HGPS cell (cell line): ENCODE measurements around a stretch of chr13.

- RRBS, result no CpG with 5 or more reads among the region's 39 CpGs
Observed at GRCh38 chr13:114115148-114116104, 17.0 kb downstream of the RASA3 start.

GRCh38 chr13:114122129-114122675 lies 10.2 kb downstream of the RASA3 start:
- RRBS, result 51% methylated on average over 5 of the region's 16 CpGs

DNA sequence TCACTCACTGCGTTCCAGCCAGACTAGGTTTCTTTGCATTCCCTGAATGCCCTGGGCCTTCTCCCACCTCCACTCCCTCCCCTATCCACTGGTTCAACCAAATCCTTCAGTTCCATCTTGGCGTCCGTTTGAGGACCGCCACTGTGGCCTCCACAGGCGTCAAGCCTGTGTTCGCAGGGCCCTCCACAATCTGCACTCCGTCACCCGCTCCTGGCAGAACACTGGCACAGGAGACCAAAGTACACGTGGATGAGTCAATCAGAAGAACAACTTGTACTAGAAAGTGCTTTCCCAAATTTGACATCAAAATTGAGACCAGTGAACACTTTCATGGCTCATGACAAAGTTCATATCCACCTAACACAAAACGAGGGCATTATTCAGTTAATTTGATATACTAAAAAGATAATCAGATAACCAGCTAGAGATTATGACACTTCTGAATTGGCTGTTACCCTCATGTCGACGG lies 6.5 kb upstream of the CDC16 start:
- RRBS, result no CpG with 5 or more reads among the region's 12 CpGs

- RRBS, result no CpG with 5 or more reads among the region's 3 CpGs
Observed at GRCh38 chr13:114268524-114268868, 12.9 kb upstream of the UPF3A start.